ENCODE data around the gene SNCAIP.

DNA sequence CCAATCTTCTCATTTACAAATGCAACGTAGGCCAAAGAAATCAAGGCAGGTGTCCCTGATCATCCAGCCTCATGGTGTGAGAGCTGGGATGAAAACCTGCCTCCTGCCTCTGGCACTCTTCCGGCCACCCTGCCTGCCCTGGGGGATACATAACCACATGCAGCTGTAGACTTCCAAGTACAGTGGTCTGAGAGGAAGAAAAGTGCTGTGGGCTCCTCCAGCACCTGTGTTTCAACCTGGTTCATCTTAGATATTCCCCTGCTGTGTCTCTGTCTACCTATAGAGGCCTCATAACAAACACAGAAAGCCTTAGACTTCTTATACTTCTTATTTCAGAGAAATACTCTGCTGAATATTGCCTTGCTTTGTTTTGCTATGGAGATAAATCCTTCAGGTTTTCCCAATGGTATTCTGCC, 19.6 kb upstream of the TNFAIP8 start:
- PRO-cap: no peak

DNA sequence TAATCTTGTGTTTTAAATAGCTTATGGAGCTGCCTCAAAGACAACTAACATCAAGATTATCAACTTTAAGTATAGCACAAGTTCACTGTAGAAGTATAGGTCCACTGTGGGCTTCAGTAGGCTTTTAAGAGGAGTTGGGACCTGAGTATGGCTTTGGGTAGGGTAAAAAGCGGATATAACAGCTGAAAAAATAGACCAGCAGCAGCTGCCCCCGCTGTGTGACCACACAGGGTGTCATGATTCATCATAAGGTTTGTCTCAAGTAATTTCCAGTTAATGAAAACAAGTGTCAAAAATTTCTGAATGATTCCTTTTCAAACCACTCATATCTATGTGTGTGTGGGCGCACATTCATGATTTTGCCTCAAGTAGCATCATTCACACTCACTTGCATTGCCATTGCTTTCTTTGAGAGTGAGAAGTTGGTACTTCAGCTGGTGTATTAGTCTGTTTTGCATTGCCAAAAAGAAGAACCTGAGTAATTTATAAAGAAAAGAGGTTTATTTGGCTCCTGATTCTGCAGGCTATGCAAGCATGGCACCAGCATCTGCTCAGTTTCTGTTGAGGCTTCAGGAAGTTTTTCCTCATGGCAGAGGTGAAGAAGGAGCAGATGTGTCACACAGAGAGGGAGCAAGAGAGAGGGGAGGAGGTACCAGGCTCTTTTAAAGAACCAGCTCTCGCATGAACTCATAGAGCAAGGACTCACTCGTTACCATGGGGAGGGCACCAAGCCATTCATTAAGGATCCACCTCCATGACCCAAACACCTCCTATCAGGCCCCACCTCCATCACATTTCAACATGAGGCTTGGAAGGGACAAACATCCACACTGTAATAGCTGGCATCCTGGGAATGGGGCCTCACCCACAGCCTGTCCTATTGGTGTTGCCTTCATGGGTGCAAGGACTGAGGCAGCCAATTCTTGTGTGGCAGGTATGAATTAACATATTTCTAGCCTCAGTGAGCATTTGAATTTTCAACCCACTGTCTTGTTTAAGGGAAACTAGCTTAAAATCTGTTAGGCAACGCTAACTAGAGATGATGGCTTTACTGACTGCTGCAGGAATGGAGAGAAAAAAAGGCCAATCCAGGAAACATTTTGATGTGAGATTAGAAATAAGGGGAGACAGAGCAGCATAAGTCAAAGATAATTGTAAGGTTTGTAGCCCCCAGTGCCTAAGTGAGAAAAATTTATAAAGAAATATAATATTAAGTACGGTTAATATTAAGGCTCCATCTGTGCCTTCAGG, 11.8 kb upstream of the TNFAIP8 start:
- PRO-cap: no peak

- PRO-cap: no peak
These were observed 13.1 kb upstream of the HSD17B4 start for GRCh38 chr5:119439040-119439739.

DNA sequence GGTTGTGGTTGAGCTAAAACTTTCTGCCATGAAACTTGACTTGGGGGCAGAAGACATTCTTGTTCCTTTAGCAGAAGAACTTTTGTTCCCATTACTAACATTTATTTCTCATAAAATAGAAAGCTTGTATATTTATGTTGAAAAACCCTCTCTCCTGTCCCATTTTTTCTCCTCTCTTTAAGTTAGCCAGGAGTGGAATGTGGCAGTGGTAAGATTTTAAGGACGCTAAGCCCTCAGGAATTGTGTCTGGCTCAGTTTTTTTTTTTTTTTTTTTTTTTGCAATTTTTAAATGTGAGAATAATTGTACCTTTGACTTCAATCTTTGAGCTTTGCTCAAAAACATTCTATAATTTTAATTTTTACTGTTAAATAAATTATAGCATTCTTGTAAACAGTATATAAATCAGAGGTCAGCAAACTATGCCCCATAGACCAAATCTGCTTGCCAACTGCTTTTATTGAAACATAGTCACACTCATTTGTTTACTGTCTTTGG, 452.3 kb downstream of the PRR16 start:
- PRO-cap: no peak

- PRO-cap: no peak
These were observed 3.1 kb upstream of the ZNF474 start for GRCh38 chr5:122126149-122126777.

GRCh38 chr5:122311395-122312382, at the start of gene SNCAIP:
TSS of gene SNCAIP (plus strand) at chr5:122312237.
- PRO-cap: bidirectional peak, plus-strand start at chr5:122312237, minus-strand start at chr5:122312044

- PRO-cap: no peak
These were observed 72.4 kb upstream of the SNX2 start for GRCh38 chr5:122702498-122702839.

- PRO-cap: no peak
These were observed 63.2 kb downstream of the SNX24 start for GRCh38 chr5:122908524-122909059.

DNA sequence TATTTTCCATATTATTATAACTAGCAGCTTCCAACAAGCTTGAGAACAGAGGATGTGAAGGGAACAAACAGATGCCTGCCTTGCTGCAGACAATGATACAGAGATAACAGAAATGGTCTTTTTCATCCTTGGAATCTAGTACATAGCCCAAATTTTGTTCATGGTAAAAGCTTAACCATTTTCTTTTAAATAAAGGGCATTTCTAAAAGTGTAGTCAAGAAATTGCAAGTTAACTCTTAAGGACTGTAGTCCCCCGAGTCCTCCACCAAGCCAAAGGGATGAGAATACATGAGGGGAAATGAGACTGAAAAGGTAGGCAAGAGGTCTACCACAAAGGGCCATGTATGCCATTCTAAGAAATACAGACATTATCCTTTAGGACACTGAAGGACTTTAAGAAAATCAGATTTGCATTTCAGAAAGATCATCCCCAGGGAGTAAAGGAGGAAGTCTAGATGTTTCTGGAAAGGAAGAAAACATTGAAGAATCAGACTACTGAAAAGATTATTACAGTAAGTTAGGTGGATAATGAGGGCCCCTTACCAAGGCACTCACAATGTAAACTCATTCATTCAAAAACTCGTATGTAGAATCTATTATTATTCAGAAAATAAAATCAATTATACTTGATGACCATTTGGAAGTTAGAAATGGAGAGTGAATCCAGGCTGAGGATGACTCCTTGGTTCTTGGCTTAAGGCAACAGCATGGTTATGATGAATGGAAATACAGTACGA, 2.8 kb downstream of the CEP120 start:
- PRO-cap: no peak

GRCh38 chr5:123511592-123511809, 476 bp upstream of the CSNK1G3 start:
- PRO-cap: no peak

DNA sequence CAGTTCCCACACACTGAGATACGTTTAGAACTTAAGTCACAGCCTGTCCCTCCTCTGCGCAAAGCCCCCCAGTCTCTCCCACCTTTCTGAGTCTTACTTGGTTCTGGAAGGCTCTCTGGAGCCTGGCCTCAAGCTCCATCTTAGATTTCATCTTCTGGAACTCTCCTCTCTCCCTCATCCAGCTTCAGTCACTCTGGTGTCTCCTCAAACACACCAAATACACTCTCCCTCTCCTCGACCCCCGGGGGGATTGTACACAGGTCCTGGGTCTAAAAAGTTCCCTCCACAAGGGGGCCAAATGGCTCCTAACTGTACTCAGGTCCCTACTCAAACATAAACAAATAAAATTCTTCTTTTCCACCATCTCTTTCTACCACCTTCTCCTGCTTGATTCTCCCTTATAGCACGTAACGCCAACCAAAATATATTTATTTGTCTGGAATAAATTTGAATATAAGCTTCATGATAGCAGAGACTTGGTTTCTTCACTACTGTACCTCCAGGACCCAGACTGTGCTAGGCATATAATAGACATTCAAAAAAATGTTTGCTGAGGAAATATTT, 21.5 kb downstream of the ZNF608 start:
- PRO-cap: no peak

DNA sequence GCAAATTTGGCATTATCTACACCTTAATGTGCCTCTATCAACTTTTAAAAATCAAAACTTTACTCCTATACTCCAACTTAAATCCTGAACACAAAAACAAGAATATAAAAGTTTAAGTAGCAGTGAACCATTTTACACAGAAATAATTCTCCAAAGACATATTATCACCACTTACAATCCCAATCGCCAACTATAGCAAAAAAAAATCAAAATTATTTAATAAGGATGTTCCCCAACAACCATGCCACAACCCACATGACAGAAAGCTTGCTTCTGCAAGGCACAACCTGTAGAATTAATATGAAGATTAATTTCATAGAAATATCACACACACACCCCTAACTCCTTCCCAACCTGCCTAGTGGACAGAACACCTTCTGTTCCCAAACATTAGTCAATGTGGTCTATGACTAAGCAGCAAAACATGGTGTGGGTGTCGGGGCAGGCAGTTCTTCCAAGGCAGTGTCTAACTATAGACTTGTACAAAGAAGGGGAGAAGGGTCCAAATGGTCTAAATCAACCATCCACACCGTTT, 3.7 kb downstream of the ZNF608 start:
- PRO-cap: bidirectional peak, plus-strand start at position 448 of the sequence, minus-strand start at position 296 of the sequence

DNA sequence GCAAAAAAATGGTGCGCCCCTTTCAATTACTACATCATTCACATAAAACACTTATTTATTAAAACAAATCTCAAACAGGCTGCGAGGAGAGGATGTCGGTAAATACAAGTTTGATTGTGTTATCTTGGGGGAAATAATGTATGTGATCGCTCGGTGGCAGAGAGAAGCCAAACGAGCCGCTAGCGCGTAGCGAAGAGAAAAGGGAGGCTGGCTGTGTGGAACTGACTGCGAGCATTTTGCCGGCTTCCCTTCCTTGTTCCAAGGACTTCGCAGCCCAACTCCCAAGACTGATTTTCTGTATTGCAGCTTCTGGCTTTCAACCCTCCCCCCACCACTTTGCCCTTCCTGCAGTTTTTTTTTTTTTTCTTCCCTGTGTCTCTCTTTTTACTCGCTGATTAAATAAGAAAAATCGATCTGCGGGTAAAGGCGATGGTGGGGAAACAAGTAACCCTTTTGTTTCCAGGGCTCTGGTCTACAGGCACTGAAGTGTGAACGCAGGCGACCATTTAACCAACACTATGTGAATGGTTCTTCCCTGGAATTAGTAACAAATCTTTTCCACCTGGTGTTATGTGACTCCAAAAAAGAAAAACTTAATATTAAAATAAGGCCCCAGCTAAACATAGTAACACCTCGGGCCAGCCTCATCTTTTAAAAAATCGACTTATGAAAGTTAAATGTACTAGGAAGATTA, 2.8 kb upstream of the ZNF608 start:
- PRO-cap: bidirectional peak, plus-strand start at position 412 of the sequence, minus-strand start at position 289 of the sequence

GRCh38 chr5:124783971-124784200, 37.4 kb upstream of the ZNF608 start:
- PRO-cap: no peak

DNA sequence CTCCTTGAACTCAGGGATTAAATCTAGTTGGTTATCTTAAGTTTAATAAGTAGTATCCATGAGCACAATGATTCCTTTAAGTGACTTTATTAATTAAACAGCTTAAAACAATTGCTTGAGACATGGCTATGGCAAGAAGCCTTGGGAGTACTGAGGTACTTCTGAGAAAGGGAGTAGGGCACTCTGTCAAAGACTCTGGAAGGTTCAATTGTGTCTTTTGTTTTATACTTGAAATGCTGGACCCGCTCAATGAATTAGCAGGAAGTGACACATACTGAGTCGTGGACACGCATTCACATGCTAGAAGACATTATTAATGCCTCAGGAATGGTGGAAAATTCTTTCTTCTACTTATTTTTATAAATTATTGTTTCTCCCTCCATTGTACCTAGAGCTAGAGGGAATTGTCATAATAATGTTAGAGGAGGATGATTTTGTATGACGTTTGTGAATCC, 347.3 kb upstream of the ZNF608 start:
- PRO-cap: no peak

DNA sequence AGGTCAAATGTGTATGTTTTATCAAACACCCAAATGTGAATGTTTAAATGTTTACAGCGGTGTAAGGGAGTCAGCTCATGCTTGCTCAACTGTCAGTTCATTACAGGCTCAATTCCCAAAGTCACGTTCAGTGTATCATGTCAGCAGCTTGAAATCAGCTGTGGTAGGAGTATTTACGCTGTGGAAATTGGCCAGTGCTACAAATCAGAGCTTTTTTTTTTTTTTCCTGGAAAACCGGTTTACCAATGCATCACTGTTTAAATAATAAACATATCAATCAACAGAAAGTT, 57.8 kb upstream of the GRAMD2B start:
- PRO-cap: no peak

DNA sequence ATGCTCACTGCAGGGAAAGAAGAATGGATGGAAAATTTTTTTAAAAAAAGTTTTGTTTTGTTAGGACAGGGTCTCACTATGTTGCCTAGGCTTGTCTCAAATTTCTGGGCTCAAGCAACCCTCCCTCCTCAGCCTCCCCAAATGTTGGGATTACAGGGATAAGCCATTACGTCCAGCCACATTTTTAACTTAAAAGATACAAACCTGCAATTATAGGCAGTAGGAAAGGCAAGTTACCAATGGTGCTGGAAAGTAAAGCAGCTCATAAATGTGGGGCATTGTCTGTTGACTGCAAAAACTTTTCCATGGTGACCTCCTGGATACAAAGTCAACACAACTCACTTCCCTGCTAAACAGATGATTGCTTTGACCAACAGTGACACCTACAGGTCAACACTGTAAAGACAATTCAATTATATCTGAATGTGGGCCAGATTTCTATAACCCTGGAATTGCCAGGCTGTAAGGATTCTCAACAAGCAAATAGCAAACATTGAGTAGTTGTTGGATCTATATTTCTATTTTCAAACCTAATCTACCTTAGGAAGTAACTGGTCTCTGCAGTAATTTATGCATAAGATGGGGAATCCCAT, 56.0 kb downstream of the ALDH7A1 start:
- PRO-cap: no peak

- PRO-cap: no peak
These were observed 7.4 kb downstream of the ALDH7A1 start for GRCh38 chr5:126587558-126587990.

DNA sequence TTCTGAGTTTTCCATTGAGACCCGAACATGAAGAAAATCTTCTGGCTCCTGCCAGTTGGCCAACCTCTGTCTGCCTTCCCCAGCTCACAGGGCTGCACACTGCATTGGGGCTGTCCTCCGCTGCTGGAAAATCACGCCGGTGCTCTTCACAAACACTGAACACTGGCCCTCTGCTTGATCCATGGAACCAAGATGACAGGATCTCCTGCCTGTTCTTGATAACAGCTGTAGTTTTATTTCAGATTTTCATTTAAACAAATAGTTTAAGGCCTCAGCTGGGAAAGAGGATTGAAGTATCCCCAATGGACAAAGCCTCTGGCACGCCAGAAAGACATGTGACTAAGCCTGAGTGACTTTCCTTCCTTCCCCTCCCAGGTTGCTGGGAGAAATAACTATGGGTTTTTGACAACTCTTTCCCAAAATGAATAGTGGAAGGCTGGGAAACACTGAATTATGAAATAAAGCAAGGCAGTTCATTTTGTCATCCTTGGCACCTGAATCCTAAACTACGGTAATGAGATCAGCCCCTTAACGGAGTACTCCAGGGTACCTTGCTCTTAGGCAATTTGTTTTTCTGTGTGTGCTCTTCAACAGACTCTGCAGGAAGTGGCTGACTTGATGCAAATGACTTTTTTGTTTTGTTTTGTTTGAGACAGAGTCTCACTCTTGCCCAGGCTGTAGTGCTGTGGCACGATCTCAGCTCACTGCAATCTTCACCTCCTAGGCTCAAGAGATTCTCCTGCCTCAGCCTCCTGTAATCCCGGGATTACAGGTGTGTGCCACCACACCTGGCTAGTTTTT, 75.1 kb downstream of the LMNB1 start:
- PRO-cap: no peak

- PRO-cap: no peak
These were observed 118.0 kb downstream of the LMNB1 start for GRCh38 chr5:126894833-126895499.